ENCODE results near the gene ZPBP.

DNA sequence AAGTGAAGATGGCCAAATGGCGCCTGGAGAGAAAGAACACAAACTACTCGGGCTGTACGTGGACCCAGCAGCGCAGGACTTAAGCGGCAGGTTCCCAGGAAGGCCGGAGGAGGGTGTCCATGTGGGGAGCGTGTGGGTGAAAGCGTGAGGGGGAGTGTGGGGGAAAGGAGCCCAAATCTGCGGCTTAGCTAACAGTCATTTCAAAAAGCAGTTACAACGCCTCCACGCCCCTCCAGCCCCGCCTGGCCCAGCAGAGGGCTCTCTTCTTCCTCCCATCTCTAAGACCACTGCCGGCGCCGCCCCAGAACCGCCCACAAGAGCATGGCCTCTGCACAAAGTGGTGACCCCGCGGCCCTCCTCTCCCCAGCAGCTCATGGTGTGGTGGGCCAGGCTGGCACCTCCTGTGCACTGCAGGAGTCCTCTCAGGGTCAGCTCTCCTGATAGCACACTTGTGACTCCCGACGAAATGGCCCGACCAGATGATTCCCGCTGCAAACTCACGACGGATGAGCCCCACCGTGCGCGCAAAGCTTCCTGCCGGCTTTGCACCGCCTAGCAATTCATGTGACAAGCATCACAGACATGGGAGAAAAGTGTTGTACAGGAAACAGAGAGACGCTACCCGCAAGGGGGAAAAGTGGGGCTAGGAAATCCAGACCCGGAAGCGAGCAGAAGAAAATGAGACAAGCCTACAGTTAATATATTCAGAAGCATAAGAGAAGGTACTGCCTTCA is 12.4 kb upstream of the HUS1 start:
- RRBS = no CpG with 5 or more reads among the region's 33 CpGs

GRCh38 chr7:48091461-48092163 is 2.5 kb downstream of the UPP1 start:
- RRBS = no CpG with 5 or more reads among the region's 7 CpGs

GRCh38 chr7:50092861-50093413 is at the start of gene ZPBP:
Gene ZPBP (minus strand): TSS chr7:50093246.
- RRBS = 20% methylated on average over 11 of the region's 47 CpGs

DNA sequence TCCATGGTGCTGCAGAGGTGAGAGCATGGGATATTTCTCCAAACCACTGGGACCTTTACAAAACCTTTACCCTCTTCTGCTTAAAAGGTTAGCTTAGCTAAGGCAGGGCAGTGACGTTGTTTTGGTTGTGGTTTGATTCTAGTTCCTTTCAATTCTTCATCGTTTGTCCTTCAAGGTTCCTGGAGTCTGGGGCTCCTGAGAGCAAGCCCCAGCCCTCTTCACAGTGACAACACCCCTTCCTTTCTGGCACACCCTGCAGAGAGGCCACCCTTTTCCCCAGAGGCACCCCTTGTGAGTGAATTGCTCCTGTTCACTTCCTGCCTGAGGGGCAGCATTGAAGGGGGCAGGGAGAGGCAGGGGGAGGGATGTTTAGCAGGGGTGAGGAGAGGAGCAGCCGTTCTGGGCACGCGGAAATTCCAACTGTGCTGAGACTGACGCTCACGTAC is 71.9 kb downstream of the SPATA48 start:
- RRBS = no CpG with 5 or more reads among the region's 7 CpGs

- RRBS = no CpG with 5 or more reads among the region's 19 CpGs
Measured at GRCh38 chr7:50308433-50309630, 4.3 kb downstream of the IKZF1 start.

DNA sequence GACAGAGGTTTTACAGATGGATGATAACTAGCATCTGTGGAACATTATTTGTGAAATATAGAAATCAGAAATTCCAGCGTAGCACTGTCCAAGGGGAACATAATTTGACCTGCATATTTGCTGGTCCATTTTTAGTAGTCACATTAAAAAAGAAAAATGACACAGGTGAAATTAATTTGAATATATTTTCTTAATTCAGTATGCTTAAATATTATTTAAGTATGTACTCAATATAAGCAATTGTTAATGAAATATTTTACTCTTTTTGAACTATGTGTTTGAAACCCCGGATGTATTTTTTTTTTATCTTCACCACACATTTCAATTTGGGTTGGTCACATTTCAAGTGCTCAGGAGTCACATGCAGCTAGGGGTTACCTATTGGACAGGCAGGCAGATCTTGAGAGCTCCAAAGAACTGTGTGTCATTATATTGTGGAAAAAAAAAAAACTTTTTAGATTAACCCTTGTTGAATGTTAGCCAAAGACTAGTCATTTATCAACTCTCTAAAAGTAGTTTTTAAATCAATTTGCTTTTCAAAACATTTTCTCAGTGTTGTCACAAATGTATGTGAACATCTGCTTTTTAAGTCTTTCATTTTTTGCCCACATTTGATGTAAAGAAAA is 37.1 kb downstream of the IKZF1 start:
- RRBS = no CpG with 5 or more reads among the region's 2 CpGs

DNA sequence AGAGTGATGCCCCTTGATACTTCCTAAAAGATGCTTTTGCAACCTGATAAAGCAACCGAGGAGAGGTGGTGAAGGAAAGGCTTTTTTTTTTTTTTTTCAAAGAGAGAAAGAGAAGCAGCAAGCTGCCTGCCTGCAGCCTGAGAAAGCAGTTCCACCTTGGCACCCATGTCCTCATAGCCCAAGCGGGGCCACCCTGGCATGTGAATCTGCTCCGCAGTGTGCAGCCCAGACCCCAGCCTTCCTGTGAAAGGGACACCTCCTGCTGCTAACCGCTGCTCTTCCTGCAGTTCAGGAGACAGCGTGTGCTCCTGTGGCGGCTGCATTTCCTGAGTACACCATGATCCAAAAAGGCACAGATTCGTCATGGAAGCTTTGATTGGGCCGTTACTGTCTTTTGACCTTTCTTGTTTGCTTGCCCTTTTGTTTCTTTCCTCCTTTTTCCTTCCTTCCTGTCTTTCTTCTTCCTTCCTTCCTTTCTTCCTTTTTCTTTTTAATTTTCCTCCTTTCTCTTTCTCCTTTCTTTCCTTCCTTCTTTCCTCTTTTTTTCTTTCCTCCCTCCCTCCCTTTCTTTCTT is 38.1 kb downstream of the IKZF1 start:
- RRBS = no CpG with 5 or more reads among the region's 8 CpGs

DNA sequence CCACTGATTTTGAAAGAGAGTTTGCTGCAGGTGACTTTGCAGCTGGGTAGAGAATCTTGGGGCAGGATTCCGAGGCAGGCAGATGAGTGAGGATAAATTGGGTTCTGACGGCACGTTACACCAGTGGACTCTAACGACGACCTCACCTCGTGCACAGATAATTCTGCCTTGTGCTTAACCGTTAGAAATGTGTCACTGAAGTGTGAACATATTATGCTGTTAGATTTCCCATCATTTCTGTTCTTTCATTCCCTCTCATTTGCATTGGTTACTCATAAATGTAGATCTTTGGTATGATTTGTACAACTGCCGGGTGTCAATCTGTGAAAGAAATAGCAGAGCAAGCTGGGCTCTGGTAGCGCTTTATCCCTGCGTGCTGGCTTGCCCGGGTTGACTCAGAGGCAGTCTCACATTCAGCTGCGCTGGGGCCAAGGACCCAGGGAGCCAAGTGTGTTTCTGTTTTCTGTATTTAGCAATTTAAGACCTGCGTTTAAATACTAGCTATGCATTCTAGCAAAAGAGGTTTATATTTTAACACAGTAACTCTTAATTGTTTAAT is 46.0 kb downstream of the IKZF1 start:
- RRBS = 90% methylated on average over 4 of the region's 13 CpGs

GRCh38 chr7:50379018-50379933 is 70.9 kb downstream of the FIGNL1 start:
- RRBS = no CpG with 5 or more reads among the region's 12 CpGs

- RRBS = no CpG with 5 or more reads among the region's 8 CpGs
Measured at GRCh38 chr7:50402228-50403130, 47.7 kb downstream of the FIGNL1 start.

DNA sequence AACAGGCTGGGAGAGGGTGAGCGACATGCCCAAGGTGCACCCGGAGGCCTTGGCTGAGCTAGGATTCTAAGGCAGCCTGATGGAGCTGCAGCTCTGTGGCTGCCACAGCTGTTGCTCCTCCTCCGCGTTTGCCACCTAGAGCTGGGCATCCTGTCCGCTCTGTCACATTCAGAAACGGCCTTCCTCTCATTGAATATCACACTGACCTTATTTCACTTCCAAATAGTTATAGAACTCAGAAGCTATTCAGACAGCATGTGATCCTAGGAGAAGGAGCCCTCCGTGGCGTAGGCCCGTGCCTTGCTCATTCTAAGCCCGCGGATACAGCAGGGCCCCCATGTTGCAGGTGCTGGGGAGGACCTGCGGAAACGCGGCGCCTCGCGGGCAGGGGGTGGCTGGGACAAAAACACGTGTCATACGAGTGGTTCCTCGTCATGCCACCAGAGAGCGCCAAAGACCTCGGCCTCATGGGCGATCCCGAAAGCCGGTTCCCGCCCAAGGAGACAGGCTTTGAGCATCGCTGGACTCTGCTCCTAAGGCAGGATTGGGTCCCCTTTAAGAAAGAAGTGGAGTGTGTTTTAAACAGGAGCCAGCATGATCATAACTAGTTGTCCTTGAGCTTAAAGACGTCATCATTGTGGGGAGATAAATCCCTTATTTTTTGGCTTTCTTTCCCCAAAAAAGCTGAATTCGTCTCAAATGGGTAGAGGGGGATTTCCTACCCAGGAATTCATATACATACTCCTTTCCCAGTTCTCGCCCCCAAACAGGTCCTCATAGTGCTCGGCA is 17.8 kb upstream of the FIGNL1 start:
- RRBS = no CpG with 5 or more reads among the region's 31 CpGs

DNA sequence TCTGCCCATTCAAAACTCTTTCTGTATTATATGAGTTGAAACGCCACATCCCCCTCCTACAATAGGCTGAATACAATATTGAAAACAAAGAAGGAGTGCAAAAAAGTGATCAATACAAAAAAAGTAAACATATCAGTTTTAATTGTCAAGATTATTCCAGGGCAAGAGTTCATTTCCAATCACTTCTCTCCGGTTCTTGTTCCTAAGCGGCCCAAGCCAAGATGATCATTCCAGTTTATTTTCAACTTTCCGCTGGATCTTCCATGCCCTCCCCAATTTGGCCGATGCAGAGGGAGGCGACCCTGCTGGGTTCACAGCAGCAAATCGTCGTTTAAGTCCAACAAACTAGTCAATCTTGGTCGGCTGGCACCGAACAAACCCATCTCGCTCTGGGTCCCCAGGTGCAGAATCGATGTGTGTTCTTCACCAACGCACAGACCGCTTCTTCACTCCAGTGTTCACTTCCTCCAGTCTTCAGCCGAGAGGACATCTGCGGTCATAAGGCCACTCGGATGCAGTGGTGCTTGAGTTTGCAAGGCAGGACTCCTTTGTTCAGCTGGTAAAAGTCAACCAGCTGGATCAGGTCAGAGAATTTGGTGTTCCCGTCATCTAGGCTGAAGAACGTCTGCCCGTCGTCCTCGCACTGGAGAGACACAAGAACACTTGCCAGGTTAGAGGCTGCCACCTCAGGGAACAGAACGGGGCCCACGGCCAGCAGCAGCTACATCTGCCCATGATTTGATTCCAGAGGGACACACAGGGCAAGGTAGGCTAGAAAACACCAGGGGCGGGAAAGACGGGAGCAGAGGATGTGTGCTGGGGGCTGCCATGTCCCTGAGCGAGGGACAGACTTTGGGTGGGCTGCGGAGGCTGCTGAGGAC is 27.5 kb upstream of the DDC start:
- RRBS = no CpG with 5 or more reads among the region's 28 CpGs

GRCh38 chr7:50645387-50645928 is 80.3 kb upstream of the DDC start:
- RRBS = no CpG with 5 or more reads among the region's 8 CpGs

DNA sequence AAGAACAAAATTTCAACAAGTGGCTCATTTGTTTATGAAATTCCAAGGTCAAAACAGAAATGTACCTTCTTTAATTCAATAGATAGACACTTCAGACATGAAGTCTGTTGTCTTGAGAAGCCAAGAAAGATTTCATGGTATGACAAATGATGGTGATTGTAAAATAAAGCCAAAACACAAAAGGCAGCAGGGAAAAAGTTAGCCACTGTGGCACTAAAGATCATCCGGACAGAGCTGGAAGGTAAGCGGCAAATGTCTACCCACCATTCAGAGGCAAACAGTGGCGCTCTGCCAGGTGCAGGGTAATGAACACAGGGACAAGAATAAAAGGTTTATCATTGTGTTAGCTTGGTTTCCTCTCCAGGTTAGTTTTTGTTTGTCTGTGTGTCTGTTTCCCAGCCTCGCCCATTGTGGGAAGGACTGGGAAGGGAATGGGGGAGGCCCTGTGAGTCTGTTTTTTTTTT is 74.4 kb downstream of the GRB10 start:
- RRBS = no CpG with 5 or more reads among the region's 4 CpGs

GRCh38 chr7:50763778-50764276 is 18.9 kb downstream of the GRB10 start:
- RRBS = no CpG with 5 or more reads among the region's 4 CpGs

GRCh38 chr7:50821135-50822025 is 38.7 kb upstream of the GRB10 start:
- RRBS = no CpG with 5 or more reads among the region's 15 CpGs

- RRBS = no CpG with 5 or more reads among the region's 7 CpGs
Measured at GRCh38 chr7:50851459-50851878, 68.8 kb upstream of the GRB10 start.

GRCh38 chr7:51317332-51317682 is 698 bp upstream of the COBL start:
- RRBS = no CpG with 5 or more reads among the region's 14 CpGs

DNA sequence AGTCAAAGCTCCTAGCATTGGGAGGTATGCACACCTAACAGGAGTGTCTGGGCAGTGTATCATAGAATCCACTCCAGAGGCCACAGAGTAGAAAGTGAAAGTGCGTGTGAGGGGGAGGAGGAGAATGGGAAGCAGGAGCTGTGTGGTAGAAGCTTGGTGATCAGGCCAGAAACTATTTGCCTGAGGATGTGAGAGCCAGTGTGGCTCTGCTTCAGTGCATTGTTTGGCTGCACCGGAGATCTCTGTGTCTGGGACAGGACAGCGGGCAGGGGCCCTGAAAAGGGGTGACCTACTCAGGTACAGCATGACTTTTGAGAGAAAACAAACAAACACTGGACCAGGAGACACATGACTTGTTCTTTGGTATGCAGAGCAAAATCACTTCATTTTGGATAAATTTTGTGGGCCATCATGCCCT is 557.3 kb upstream of the VSTM2A start:
- RRBS = no CpG with 5 or more reads among the region's 3 CpGs

DNA sequence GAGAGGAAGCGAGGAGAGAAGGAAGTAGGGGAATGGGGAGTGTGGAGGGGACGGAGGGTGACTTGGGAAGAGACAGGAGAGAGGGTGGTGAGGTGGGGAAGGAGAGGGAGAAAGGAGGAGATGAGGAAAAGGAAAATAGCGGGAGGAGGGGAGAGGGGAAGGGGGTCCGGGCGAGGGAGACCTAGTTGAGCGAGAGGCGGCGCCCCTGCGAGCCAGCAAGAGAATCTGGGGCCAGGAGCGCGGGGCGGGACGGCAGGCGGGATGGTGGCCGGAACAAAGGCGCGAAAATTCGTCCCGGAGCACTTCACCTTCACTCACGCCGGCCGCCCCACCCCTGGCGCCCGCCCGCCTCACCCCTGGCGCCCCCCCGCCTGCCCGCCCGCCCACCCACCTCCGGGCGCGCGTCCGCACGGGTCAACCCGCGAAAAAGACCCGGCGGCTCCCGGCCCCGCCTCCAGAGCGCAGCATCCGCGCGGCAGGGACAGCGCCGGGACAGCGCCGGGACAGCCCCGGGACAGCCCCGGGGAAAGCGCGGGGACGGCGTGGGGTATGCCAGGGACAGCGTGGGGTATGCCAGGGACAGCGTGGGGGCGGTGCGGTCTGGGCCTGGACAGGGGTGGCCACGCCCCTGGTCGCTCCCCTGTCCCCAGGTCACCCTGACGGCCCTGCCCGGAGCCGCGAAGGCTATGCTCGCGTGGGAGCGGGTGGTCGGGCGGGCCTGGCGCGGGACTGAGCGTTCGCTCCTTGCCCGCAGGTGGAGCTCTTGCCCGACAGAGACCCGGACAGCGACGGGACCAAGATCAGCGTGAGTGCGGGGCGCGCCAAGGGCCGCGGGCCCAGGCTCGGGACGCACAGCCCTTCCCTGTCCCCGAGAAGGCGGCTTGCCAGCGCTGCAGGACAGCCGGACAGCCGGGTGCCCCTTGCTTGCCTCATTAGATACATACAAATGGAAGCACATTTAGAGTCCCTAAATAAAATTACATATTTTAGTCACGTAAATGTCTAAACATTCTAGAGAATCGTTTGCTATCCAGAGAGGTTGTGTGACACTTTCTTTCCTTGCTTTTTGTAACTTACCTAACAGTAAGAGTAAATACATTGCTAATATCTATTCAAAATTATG is 4.4 kb downstream of the VSTM2A start:
- RRBS = 3% methylated on average over 42 of the region's 94 CpGs